GM12892 (cell line): ENCODE measurements around a stretch of chr1.

GRCh38 chr1:6100722-6101630 is 55.3 kb downstream of the KCNAB2 start:
- RRBS: no CpG with 5 or more reads among the region's 21 CpGs

GRCh38 chr1:6183868-6185019 is 4.1 kb upstream of the CHD5 start:
- RRBS: no CpG with 5 or more reads among the region's 19 CpGs

DNA sequence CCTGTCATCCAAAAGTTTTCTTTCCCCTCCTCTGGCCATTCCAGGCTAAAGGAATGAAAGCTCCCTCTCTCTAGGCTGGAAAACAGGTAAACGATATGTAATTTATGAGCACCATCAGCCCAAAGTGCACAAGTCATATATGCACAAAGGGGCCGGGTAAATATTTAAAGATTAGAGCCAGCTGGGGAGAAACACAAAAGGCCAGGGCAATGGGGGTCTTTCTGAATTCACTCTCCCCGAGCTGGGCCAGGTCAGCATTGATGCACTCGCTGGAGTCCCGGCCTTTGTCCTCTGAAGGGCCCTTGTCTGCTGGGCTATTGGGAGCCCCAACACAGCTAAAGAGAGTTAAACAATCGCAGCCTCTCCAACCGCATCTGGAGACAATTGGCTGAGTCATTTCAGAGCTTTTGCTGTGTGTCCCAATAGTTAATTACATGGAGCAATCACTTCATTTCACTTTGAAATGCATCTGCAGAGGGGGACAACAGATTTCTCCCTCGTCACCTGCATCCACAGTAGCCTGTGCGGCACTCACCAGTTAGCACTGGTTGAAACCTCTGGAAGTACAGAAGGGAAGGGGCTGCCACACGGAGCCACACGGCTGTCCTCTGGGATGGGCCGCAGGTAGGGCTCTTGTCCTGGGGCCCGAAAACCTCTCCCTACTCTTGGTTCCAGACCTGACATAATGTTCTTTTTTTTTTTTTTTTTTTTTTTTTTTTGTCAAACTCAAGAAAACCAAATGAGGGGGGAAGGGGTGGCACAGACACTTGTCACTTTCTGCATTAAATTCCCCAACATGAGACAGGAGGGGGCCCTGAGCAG is 3.6 kb upstream of the HES3 start:
- RRBS: no CpG with 5 or more reads among the region's 13 CpGs

- RRBS: no CpG with 5 or more reads among the region's 10 CpGs
Measured at GRCh38 chr1:6247056-6247918, 3.3 kb downstream of the HES3 start.

DNA sequence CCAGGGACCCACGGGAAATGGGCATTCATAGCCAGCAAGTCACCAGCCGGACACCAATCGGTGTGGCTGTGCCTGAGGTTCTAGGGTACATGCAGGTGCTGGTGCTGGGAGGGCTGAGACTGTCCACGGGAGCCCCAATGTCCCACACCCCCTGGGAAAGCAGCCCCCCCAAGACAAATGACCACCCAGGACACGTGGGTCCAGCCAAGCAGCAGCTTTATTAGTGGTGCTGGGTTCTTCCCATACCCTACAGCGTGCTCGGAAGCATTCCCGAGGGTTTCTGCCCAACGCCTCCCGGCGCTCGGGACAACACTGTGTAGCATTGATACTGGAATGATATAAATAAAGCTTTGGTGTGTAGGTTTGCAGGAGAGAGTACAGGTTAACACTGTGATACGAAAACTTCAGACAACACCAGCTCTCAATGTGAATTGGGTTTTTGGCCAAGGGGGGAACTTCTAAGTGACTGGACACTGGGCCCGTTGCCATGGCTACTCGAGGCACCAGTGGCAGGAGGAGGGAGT is 3.2 kb upstream of the GPR153 start:
- RRBS: no CpG with 5 or more reads among the region's 15 CpGs

DNA sequence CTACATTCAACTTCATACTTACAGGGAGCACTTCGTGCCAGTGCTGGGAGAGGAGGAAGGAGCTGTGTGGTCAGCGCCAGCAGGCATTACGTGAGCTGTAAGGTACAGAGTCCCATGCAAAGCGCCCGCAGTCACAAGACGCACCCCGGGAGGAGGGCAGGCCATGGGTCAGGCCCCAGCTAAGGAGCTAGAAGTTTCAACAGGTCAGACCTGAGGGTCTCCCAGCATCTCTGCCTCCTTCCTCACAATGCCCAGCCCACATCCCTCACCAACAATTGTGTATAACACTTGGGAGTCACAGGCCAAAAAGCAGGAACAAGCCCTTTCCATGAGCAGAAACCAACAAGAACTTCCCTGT is 21.8 kb upstream of the GPR153 start:
- RRBS: no CpG with 5 or more reads among the region's 7 CpGs

DNA sequence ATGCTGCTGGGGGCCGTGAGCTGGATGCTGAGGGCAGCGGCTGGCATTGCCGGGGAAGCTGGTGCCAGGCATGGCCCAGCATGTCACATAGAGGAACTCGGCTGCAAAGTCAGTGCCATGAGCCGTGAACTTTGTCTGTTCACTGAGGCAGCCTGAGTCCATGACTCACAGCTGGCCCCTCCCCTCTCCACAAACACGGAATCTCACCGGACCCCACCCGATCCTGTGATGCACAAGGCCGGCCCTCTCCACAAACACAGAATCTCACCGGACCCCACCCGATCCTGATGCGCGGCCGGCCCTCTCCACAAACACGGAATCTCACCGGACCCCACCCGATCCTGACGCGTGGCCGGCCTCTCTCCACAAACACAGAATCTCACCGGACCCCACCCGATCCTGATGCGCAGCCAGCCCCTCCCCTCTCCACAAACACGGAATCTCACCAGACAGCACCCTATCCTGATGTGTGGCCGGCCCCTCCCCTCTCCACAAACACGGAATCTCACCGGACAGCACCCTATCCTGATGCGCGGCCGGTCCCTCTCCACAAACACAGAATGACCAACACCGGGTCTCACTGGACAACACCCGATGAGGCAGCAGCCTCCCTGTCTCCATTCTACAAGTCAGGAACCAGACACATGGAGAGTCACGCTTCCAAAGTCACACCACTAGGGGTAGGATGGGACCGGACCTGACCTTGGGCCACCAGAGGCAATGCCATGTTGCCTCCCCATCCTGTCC is 39.6 kb upstream of the GPR153 start:
- RRBS: 98% methylated on average over 3 of the region's 34 CpGs

GRCh38 chr1:6359224-6360063 is 34.1 kb downstream of the ACOT7 start:
- RRBS: 0% methylated on average over 1 of the region's 13 CpGs

DNA sequence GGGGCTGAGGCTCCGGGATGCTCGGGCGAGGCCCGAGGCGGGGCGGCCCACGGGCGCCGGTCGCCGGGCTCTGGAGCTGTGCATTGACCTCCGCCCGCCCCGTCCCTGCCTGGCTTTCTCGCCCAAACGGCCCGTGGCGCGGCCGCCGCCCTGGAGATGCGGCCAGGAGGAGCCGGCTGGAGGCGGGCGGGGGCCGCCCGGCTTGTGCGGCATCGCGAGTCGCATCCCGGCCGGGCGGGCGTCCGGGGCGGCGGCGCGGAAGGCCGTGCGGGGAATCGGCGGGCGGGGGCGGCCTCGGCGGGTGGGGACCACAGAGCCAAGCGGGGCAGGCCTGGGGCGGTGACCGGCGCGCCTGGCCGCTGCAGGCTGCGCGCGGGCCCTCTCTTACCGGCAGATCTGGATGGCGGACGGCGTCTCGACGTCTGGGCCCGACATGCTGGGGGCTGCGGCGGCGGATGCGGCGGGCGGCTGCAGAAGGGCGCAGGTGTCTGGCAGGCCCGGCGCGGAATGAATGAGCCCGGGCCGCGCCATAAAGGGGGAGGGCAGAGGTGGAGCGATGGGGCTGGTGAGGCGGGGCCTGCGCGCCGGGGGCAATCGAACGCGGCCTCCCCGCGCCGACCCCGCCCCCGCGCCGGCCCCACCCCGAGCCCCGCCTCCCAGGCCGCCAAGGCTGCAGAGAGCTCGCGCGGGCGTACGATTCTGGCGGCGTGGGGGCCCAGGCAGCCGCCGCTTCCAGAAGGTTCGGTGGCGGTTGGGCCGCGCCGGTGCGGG is 513 bp downstream of the ACOT7 start:
- RRBS: 2% methylated on average over 36 of the region's 110 CpGs

- RRBS: no CpG with 5 or more reads among the region's 22 CpGs
Measured at GRCh38 chr1:6414216-6414789, 5.4 kb downstream of the HES2 start.

DNA sequence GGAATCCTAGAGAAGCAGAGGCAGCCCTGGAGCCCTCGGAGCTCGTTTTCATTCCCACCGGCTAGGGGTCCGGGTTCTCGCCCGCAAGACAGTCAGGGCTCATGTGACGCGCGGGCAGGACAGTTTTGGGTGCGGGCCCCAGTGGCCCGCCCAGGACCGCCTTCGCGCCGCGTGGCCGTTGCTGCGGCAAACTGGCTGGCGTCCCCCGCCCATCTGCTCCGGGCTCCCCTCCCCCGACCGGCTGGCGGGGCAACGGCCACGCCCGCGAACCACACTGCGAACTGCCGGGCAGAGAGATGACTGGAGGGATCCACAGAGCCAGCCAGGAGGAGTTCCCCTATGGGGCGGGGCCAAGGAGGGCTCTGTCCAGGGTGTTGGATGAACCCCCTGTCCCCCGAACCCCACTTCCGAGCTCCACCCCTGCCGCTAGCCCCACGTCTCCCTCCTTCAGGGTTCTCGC is 903 bp upstream of the HES2 start:
- RRBS: 2% methylated on average over 8 of the region's 36 CpGs

- RRBS: no CpG with 5 or more reads among the region's 103 CpGs
Measured at GRCh38 chr1:6440227-6441233, 16.0 kb downstream of the ESPN start.

DNA sequence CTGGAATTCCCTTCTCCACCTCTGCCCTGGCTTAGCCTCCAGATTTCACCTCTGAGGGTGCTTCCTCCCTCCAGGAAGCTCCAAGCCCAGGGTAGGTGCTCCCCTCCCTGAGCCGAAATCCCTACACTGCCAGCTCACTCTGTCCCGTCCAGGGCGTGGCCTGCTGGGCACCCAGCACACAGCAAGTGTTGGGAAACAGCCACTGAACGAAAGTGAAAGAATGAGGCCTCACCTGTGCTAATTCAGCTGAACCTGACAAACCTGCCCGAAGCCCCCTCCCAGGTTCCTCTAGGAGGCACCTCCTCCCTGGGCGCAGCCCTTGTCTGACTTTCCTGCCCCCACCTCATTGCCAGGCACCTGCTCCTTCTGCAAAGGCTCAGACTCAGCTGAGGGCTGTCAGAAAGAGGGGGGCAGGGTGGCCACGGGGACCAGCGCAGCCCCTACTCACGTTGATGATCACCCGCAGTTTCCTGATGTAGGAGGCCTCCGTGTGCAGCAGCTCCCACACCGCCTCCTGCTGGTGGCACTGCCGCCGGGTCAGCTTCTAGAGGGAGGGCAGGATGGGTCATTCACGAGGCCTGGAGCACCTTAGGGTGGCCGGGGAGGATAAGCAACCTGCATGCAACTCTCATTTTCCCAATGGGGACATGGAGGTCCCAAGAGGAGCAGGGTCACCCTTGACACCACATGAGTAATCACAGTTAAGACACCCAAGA is 6.3 kb upstream of the TNFRSF25 start:
- RRBS: 32% methylated on average over 3 of the region's 16 CpGs

GRCh38 chr1:6500876-6501223 is 9.4 kb upstream of the PLEKHG5 start:
- RRBS: no CpG with 5 or more reads among the region's 16 CpGs

GRCh38 chr1:6523679-6524798 is 30.3 kb downstream of the NOL9 start:
- RRBS: no CpG with 5 or more reads among the region's 11 CpGs

GRCh38 chr1:6594785-6596025 is 7.5 kb downstream of the KLHL21 start:
- RRBS: no CpG with 5 or more reads among the region's 14 CpGs

DNA sequence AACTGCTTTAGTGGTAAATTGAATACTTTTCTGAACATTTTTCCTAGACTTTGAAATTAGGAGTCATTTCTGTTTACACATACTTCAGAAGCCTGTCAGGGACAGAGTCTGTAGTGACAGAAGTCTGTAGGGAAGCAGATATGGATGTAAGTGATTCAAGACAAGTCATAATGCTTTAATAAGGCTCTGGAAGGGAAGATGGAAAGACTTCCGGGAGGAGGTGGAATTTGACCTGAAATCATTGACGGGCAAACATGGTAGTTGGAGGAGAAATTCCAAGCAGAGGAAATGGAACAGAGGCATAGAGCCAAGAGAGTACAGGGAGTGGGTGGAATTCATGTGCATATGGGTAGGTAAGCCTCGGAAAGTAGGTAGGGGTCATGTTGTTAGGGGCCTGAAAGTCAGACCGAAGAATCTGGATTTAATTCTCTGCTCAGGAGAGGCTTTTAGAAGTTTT is 22.5 kb downstream of the CAMTA1 start:
- RRBS: no CpG with 5 or more reads among the region's 4 CpGs

DNA sequence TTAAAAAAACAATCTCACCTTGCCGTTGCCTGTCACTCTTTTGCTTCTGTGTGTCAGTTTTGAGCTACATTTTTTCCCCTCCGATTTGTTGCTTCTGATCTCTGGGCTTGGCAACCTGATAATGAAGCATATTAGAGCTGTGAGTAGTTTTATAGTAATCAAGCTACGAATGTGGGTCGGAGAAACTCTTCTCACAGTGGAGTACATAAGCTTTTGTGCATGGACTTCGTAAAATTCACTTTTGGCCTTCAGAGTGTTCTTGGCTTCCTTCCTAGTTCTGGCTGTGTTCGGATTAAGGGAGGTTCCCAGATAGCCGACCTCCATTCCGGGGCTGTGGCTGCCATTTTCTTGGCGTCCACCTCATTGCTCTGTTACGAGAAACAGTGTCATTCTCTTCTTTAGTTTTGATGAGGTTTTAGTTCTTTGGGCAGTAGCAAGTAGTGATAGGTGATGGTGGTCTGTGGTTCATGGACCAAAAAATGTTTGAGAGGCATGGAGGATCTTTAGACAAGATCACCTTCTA is 26.3 kb downstream of the CAMTA1 start:
- RRBS: no CpG with 5 or more reads among the region's 10 CpGs

GRCh38 chr1:6960220-6960854 is 175.1 kb downstream of the CAMTA1 start:
- RRBS: no CpG with 5 or more reads among the region's 14 CpGs

- RRBS: 38% methylated on average over 6 of the region's 30 CpGs
Measured at GRCh38 chr1:7149305-7149966, 364.2 kb downstream of the CAMTA1 start.